ENCODE measurements around the genes TNFSF4 and KLHL20.

DNA sequence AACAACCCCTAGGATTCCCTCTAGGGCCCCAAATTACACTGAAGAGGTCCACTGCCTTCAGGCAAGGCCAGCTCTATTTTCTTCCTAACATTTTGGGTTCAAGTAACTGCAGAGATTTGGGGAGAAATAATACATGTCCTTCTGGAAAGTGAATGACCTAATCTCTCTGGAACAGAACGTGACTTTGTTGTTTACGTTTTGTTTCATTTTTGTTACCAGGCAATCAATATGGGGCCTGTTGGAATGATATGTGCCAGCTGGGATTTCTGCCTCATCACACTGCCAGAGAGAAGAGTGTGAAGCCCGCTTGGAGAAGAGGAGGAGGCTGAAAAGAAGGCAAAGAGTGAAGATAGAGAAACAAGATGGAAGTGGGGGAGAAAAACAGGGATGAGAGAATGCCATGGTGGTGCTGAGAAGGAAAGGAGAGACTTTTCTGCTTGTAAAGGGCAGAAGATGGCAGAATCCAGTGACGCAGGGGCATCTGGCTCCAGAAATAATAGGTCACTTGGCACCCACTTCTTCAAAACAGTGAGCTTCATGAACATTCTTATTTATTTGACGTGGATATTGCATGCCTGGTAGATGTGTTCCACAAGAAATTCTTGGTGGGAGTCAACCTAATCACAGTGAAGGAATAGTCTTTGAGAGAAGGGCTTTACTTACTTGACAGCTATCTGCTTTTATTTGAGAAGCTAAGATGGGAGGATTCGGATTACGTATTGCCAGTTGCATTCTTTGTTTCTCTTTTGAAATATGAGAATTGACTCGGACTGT, 116.9 kb downstream of the FASLG start:
- PRO-cap, 3 experiments: no peak in any of the 3 experiments
- RAMPAGE, long total RNA, 2 experiments: no peak in any of the 2 experiments
- RRBS: no CpG with 5 or more reads among the region's 8 CpGs

- PRO-cap, 3 experiments: no peak in any of the 3 experiments
- RAMPAGE, long total RNA, 2 experiments: no peak in any of the 2 experiments
- RRBS: no CpG with 5 or more reads among the region's 2 CpGs
Measured at GRCh38 chr1:172914422-172914832, 136.3 kb downstream of the TNFSF18 start.

DNA sequence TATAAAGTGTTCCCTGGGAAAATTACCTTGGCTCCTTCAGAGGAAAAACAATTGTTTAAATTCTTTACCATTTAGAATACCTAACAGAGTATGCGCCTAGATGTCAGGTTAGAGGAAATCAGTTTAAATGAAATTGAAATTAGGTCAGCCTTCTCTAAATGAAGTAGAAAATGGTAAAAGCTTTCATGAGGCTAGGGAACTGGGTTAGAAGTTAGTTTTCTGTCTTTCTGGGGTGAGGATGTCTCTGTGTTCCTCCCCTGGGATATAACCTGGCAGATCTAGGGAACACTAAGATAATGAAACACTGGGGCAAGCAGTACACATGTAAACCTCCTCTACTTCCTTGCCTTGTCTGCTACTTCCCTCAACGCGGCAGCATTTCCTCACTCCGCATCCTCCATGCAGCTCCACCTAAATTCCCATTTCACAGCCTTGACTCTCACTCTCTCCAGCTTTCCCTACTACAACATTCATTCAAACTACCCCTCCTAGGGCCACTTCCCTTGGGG, 90.4 kb downstream of the TNFSF18 start:
- PRO-cap, 3 experiments: peak in 1 of 3 experiments; most common minus-strand start position 393 of the sequence (in 1)
- RAMPAGE, long total RNA, 2 experiments: no peak in any of the 2 experiments
- RRBS: no CpG with 5 or more reads among the region's 4 CpGs

GRCh38 chr1:173190440-173191003, 16.6 kb downstream of the TNFSF4 start:
- PRO-cap, 3 experiments: no peak in any of the 3 experiments
- RAMPAGE, long total RNA, 2 experiments: no peak in any of the 2 experiments
- RRBS: no CpG with 5 or more reads among the region's 4 CpGs

- PRO-cap, 3 experiments: no peak in any of the 3 experiments
- RAMPAGE, long total RNA, 2 experiments: start-site peak on the minus strand in 2 of 2 experiments, at chr1:173207110-173207156 at its widest, 27 to 46 reads per replicate
- RRBS: no CpG with 5 or more reads among the region's 12 CpGs
Measured at GRCh38 chr1:173206655-173207628, at the start of gene TNFSF4. TSS of gene TNFSF4 (minus strand) at chr1:173207331.

- PRO-cap, 3 experiments: peak in 3 of 3 experiments; most common plus-strand start chr1:173714941 (in 3); most common minus-strand start chr1:173714888 (in 1)
- RAMPAGE, long total RNA, 2 experiments: start-site peak on the plus strand in 2 of 2 experiments, at chr1:173714929-173715004 at its widest, 115 to 268 reads per replicate; start-site peak on the minus strand in 2 of 2 experiments, at chr1:173714773-173715219 at its widest, 13 to 14 reads per replicate
- RRBS: 2% methylated on average over 12 of the region's 53 CpGs
Measured at GRCh38 chr1:173714693-173715842, at the start of gene KLHL20. TSS of gene KLHL20 (plus strand) at chr1:173714981.

- PRO-cap, 3 experiments: no peak in any of the 3 experiments
- RAMPAGE, long total RNA, 2 experiments: no peak in any of the 2 experiments
- RRBS: no CpG with 5 or more reads among the region's 3 CpGs
Measured at GRCh38 chr1:173822175-173822768, 2.2 kb upstream of the DARS2 start.

DNA sequence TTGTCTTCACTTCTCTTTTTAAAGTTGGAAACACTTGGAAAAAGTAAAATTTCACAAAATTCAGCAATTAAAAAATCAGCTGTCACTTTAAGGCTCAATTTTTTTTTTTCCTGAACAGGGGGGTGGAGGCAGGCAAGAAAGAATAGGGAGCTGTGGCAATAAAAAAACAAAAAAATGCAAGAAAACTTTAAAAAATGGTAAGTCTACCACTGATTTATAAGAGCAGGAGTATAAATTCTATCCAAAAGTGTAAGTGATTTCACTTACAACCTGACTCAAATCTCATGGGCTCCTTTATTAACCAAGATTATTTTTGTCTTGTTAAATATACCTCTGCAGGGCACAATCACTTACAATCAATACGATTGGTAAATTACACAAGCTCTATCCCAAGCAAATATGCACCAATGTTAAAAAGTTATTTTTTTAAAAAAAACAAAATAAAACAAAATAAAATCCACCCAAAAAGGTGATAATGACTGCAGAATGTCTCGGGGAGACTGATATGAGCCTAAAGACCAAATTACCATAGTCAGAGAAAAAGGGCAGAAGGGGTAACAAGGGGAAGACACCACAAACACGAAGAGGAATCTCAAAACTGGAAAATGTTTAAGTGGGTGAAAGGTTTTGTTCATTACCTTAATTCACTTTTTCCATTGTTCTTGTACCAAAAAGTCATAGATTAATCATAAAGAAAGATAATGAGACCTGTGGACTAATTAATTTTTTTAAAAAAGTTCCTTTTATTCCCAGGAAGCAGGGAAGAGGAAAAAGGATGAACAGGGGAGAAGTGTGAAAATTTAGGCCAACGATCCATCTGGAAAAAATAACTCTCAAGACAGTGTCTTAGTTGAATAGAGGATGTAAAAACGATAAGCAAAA, 14.9 kb upstream of the SERPINC1 start:
- PRO-cap, 3 experiments: no peak in any of the 3 experiments
- RAMPAGE, long total RNA, 2 experiments: no peak in any of the 2 experiments
- RRBS: no CpG with 5 or more reads among the region's 5 CpGs

- PRO-cap, 3 experiments: no peak in any of the 3 experiments
- RAMPAGE, long total RNA, 2 experiments: no peak in any of the 2 experiments
- RRBS: no CpG with 5 or more reads among the region's 11 CpGs
Measured at GRCh38 chr1:173961611-173962229, 44.6 kb upstream of the SERPINC1 start.

DNA sequence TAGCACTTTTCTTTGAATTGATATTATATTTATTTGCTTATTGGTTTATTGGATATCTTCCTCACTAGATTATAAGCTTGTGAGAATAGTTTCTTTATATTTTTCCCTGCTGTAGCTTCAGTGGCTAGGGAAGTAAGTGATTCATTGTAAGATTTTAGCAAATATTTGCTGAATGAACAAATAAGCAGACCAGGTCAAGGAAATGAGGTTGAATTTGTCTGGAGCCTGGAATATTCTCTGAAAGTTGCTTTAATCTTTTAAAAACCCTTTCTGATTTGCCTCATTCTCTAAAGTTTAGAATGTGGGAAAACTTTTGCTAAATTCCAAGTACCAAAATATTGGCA, 80.2 kb downstream of the RABGAP1L start:
- PRO-cap, 3 experiments: no peak in any of the 3 experiments
- RAMPAGE, long total RNA, 2 experiments: no peak in any of the 2 experiments

DNA sequence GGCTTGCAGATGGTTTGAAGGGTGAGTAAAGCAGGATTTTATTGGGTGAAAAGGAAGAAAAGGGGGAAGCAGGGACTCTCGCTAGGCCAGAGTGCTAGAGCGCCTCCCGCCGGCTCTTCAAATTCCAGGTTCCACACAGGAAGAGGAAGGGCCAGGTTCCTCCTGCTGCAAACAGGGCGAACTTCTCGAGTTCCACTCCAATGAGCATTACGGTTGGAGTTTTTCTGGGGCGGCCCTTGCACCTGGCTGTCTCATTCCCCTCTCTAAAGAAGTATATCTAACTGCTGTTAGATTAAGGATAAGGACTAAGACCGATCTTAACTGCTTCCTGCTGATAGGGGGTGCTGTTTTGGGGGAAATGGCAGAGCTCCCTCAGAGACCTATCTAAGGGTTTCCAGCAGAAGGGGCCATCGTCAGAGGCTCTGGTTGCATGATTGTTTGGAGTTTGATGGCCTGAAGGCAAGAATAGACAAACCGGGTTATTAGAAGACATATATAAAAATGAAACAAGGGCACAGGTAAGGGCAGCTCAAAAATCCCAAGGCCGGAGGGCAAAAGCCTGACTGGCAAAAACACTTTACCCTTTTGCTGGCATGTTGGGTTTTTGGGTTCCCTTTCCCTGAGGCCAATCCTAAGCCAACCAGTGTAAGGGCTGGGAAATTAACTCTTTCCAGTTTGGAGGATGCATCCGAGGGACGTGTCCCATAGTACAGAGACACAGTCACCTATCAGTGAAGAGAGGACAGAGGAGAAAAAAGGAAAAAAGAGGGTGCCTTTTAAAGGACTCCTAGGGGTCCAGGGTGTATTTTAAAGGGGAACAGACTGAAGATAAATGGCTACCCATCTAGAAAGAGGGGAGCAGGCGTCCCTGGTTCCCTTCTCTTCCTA, 138.2 kb downstream of the RABGAP1L start:
- PRO-cap, 3 experiments: no peak in any of the 3 experiments
- RAMPAGE, long total RNA, 2 experiments: no peak in any of the 2 experiments
- RRBS: no CpG with 5 or more reads among the region's 15 CpGs

- PRO-cap, 3 experiments: no peak in any of the 3 experiments
- RAMPAGE, long total RNA, 2 experiments: no peak in any of the 2 experiments
- RRBS: no CpG with 5 or more reads among the region's 12 CpGs
Measured at GRCh38 chr1:174437202-174437704, 10.5 kb upstream of the GPR52 start.

DNA sequence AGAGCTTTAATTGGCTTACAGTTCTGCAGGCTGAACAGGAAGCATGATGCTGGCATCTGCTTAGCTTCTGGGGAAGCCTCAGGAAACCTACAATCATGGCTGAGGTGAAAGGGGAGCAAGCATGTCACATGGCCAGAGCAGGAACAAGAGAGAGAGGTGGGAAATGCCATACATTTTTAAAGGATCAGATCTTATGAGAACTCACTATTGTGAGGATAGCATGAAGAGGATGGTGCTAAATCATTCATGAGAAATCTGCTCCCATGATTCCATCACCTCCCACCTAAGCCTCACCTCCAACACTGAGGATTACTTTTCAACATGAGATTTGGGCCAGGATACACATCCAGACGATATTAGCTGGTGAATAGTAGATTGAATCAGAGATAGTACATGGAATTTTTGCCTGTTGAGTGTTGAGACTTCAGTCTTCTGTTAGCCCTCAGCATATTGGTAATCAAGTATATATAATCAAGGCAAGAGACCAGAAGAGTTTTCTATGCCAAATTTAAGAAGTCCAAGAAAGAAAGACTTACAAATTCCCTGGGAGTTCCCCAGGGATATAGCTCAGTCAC, 75.0 kb downstream of the GPR52 start:
- PRO-cap, 3 experiments: no peak in any of the 3 experiments
- RAMPAGE, long total RNA, 2 experiments: no peak in any of the 2 experiments
- RRBS: no CpG with 5 or more reads among the region's 1 CpG

DNA sequence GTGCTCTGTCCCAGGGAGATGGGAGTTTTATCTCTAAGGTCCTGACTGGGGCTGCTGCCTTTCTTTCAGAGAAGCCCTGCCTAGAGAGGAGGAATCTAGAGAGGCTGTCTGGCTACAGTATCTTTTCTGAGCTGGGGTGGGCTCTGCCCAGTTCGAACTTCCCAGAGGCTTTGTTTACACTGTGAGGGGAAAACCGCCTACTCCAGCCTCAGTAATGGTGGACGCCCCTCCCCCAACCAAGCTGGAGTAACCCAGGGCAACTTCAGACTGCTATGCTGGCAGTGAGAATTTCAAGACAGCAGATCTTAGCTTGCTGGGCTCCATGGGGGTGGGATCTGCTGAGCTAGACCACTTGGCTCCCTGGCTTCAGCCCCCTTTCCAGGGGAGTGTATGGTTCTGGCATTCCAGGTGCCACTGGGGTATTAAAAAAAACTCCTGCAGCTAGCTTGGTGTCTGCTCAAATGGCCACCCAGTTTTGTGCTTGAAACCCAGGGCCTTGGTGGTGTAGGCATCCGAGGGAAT, 205.2 kb downstream of the GPR52 start:
- PRO-cap, 3 experiments: no peak in any of the 3 experiments
- RAMPAGE, long total RNA, 2 experiments: no peak in any of the 2 experiments
- RRBS: no CpG with 5 or more reads among the region's 4 CpGs

DNA sequence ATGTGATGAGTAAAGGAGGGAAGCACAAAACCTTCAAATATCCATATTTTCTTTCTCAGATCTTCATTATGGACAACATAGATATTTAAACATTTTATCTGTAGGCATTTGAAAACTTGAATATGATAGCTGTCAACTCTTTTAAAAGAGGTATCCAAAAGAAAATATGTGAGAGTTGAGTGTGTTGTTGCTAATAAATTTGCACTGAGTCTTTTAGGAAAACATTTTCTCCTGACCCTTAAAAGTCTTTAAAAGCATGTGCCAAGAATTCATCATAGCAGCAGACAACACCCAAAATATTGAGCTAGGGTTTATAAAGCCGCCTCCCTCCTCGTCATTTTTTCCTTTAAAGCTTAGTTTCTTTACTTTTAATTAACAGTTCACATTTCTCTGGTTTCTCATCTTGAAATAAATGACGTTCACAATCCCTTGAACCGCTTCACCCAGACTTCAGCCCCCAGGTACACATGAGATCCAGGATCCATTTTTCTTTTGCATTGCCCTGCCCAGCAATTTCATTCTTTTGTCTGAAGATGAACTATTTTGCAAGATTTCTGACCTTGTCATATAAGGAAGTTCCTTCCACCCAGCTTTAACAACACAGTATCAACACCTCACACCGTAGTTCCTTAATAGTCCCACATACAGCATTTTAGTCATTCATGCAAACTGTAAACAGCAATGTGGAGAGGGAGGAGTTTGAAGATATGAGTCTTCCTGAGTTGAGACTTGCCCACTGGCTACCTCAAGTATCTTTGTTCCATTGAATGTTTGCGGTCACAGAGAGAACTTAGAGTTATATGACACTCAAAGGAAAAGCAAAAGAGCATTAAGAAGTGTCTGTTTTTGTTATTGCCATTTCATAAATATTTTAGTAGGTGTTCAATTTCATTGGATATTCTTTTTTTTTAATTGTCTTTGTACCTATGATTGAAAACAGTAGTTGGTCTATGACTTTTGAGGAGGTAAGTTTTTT, 35.4 kb upstream of the CACYBP start:
- PRO-cap, 3 experiments: no peak in any of the 3 experiments
- RAMPAGE, long total RNA, 2 experiments: no peak in any of the 2 experiments
- RRBS: no CpG with 5 or more reads among the region's 6 CpGs

DNA sequence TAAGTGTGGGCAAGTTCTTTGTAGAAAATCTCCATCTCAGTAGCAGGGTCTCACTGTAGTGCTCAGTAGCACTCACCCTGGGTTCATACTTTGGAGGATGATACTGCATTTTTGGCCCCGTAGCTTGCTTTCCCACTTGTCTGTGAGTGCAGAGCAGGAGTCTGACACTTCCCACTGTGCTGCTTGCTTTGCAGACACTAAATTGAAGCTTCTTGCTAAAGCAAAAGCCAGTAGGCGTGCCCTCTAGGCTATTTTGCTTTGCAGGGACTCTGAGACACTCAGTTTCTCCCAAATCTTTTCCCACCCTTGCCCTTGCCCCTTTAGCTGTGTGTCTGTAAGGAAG, 34.2 kb upstream of the CACYBP start:
- PRO-cap, 3 experiments: no peak in any of the 3 experiments
- RAMPAGE, long total RNA, 2 experiments: no peak in any of the 2 experiments
- RRBS: no CpG with 5 or more reads among the region's 2 CpGs

DNA sequence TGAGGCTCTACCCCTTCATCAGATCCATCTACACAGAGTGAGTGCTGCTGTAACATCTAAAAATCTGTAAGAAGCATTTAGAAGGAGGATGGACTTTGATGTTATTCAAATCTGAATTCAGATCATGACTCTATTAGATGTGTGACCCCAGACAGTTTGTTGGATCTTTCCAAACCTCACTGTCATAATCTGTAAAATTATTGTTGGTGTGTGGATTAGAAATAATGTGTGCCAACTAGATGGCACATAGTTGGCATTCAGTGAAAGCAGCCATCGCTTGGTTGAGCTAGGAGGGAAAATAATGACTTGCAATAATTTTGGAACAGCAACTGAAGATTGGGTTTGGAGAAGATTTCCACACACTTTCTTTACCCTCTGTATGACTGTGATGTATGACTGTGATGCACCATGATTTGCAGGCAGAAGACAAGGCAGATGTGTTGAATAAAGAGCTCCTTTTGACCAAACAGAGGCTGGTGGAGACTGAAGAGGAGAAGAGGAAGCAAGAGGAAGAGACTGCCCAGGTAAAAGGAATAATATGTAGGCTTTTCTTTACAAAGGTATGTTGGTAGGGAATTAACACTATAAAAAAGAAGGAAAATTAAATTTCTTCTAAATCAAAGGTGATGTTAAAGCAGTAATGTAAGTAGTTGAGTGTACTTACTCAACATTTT, 24.0 kb upstream of the CACYBP start:
- PRO-cap, 3 experiments: no peak in any of the 3 experiments
- RAMPAGE, long total RNA, 2 experiments: no peak in any of the 2 experiments
- RRBS: no CpG with 5 or more reads among the region's 1 CpG

GRCh38 chr1:175000469-175000786, 681 bp downstream of the CACYBP start:
- PRO-cap, 3 experiments: peak in 3 of 3 experiments; most common plus-strand start chr1:175000542 (in 3); most common minus-strand start chr1:175000517 (in 2)
- RAMPAGE, long total RNA, 2 experiments: no peak in any of the 2 experiments
- RRBS: no CpG with 5 or more reads among the region's 7 CpGs

GRCh38 chr1:175169122-175169800, 23.3 kb downstream of the KIAA0040 start:
- PRO-cap, 3 experiments: no peak in any of the 3 experiments
- RAMPAGE, long total RNA, 2 experiments: no peak in any of the 2 experiments
- RRBS: no CpG with 5 or more reads among the region's 3 CpGs

- PRO-cap, 3 experiments: no peak in any of the 3 experiments
- RAMPAGE, long total RNA, 2 experiments: no peak in any of the 2 experiments
- RRBS: no CpG with 5 or more reads among the region's 6 CpGs
Measured at GRCh38 chr1:175221790-175222224, 29.2 kb upstream of the KIAA0040 start.

All from testis (tissue), 5 donors.